ENCODE results near the genes RWDD1, DCBLD1 and GOPC.

DNA sequence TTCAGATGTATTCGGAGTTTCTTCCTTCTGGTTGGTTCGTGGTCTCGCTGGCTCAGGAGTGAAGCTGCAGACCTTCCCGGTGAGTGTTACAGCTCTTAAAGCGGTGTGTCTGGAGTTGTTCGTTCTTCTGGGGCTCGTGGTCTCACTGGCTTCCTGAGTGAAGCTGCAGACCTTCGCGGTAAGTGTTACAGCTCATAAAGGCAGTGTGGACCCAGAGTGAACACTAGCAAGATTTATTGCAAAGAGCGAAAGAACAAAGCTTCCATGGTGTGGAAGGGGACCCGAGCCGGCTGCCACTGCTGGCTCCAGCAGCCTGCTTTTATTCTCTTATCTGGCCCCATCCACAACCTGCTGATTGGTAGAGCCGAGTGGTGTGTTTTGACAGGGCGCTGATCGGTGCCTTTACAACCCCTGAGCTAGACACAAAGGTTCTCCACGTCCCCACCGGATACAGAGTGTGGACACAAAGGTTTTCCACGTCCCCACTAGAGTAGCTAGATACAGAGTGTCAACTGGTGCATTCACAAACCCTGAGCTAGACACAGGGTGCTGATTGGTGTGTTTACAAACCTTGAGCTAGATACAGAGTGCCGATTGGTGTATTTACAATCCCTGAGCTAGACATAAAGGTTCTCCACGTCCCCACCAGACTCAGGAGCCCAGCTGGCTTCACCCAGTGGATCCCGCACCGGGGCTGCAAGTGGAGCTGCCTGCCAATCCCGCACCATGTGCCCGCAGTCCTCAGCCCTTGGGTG, 341.7 kb downstream of the RFPL4B start:
- CAGE, long polyA plus RNA: no peak
- RRBS: no CpG with 5 or more reads among the region's 24 CpGs

GRCh38 chr6:113649181-113649638, 207.9 kb upstream of the MARCKS start:
- CAGE, long polyA plus RNA: no peak
- RRBS: no CpG with 5 or more reads among the region's 7 CpGs

DNA sequence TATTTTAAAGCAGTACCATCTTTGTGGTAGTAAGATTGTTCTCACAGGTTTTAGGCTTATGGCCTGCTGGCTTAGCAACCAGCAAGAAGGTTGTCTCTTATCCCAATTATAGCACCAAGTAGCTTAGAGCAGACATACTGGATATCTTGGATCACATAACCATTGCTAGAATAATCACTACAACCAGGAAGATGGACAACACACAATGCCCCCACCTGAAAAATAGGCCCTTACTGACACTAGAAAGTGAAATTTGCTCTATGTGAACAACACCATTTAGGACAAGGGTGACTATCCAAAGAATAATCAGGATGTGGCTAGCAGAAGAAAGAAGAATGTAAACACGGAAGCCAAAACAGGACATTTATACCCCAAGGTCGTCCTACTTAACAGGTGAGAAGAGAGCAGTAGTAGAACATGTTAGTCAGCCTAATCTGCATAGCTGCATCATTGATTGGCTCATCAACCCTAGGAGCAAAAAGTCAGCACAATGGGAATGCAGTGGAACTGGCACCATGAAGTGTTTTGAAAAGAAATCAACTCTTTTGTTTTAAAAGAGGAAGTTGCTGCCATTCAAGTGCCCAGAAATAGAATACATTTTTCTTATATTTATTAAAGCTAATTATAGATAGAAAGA, 172.7 kb upstream of the MARCKS start:
- CAGE, long polyA plus RNA: no peak
- RRBS: no CpG with 5 or more reads among the region's 2 CpGs

GRCh38 chr6:113858401-113859053, 1.4 kb downstream of the MARCKS start:
- CAGE, long polyA plus RNA: no peak
- RRBS: 3% methylated on average over 12 of the region's 48 CpGs

DNA sequence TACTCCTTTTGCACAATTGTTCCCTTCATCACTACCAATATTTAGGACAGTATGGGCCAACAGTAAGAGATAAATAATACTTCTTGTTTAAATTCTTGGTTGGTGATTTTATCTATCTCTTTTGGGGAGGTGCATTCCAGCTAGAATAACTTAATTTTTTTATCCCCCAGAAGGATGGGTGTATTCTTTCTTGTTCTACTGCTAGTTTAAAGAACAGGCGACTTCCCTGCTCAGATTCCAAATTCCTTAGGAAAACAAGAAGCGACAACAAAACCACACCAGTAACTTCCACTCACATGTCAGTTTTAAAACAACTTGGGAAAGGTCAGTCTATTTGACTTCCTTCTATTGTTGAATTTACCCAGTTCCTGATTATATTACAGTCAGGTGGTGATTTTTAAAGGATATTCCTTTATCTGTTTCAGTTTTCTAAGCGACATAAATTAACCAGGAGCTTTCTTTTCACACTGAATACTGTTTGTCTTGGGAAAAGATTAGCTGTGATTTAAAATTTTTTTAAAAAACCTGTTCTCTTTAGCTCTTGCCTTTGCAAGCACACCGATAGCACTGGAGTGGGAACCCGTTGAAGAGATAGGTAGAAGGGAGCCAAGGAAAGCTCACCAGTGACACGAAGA, 22.0 kb downstream of the MARCKS start:
- CAGE, long polyA plus RNA: no peak
- RRBS: no CpG with 5 or more reads among the region's 6 CpGs

DNA sequence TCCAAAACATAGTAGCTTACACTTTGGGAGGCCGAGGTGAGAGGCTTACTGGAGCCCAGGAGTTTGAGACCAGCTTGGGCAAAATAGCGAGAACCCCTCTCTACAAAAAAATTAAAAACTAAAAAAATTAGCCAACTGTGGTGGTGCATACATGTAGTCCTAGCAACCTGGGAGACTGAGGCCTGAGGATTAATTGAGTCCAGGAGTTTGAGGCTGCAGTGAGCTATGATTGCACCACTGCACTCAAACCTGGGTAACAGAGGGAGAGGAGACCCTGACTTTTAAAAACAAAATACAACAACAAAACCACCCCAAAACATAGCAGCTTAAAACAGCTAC, 49.5 kb downstream of the MARCKS start:
- CAGE, long polyA plus RNA: no peak
- RRBS: no CpG with 5 or more reads among the region's 2 CpGs

- CAGE, long polyA plus RNA: no peak
- RRBS: 43% methylated on average over 2 of the region's 5 CpGs
Measured at GRCh38 chr6:114427973-114428528, 85.2 kb upstream of the HS3ST5 start.

- CAGE, long polyA plus RNA: no peak
- RRBS: no CpG with 5 or more reads among the region's 8 CpGs
Measured at GRCh38 chr6:116100117-116100542, 523 bp upstream of the NT5DC1 start.

DNA sequence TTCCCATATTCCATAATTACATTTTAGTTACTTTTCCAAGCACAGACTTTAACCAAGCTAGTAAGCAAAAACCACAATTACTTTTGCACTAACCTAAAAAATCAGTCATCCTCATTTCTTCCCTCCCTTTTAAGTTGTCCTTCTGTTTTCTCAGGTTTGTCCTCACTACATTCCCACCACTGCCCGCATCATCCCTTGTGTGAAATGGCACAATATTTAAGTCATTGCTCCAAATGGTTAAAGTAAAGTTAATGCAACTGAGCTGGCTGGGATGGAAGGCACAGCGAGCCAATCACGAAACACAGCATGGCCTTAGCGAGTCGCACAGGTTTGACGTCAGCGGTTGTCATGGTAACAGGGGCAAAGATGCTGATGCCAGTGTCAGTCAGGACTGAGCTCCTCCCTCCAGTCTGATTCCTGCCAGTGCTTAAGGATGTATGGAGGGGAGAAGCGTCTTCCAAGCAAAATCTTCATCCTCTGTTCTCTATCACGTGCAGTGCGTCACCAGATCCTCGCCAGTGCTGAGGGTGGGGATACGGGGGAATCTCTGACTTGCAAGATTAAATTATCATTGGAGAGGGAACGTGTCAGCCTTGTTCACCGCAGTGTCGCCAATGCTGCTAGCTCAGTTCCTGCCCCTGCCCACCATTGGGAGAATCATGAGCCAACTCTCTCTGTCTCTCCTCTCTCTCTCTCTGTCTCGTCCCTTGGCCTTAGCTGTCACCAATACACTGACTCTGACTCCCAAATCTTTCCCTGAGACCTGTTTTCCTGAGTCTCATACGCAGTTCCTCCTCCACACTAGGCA, 24.6 kb downstream of the TSPYL4 start:
- CAGE, long polyA plus RNA: no peak
- RRBS: no CpG with 5 or more reads among the region's 17 CpGs

GRCh38 chr6:116268850-116269475, 10.8 kb downstream of the TSPYL1 start:
- CAGE, long polyA plus RNA: no peak
- RRBS: no CpG with 5 or more reads among the region's 1 CpG

- CAGE, long polyA plus RNA: no peak
- RRBS: no CpG with 5 or more reads among the region's 1 CpG
Measured at GRCh38 chr6:116307084-116307389, 27.3 kb upstream of the TSPYL1 start.

DNA sequence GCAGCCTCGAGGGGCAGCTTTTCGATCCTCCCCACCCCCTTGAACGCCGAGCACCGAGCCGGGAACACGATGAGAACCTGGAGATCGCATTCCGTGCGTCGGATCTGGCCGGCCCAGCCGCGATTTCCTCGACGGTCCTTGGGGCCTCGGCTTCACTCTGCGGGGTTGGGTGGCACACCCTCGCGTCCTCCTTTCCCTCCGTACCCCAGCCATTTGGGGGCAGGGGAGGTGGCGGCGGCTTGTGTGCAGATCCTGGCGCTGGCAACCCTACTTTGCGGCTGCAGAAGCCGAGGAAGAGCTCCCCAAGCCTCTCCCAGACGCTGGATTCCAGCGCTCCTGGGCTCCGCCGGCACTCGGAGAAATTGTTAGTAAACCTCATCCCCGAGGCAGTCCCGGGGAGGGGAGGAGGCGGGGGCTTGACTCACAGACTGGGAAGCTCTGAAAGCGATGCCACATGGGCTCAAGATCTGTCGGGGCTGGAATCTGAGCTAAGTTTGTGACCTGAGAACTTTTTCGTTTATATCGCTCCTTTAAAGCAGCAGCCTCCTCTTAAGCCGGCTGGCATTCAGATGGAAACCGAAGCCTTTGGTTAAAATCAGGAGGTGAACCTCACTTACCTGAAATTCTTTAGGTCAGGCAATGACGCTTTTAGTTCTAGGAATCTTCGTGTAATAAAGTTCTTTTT, 745 bp downstream of the DSE start:
- CAGE, long polyA plus RNA: no peak
- RRBS: under 1% methylated on average over 6 of the region's 42 CpGs

GRCh38 chr6:116411136-116411547, 40.4 kb downstream of the DSE start:
- CAGE, long polyA plus RNA: no peak
- RRBS: no CpG with 5 or more reads among the region's 5 CpGs

GRCh38 chr6:116427013-116427213, 34.3 kb upstream of the CALHM6 start:
- CAGE, long polyA plus RNA: no peak
- RRBS: no CpG with 5 or more reads among the region's 1 CpG

GRCh38 chr6:116570834-116571915, at the start of gene RWDD1:
Gene RWDD1, plus strand, starts transcription at chr6:116571504.
- CAGE, long polyA plus RNA: start-site peak on the plus strand at chr6:116571400-116571624, 906 and 804 reads in 2 replicates
- RRBS: 2% methylated on average over 15 of the region's 75 CpGs

- CAGE, long polyA plus RNA: no peak
- RRBS: 1% methylated on average over 63 of the region's 107 CpGs
Measured at GRCh38 chr6:117482071-117483102, at the start of gene DCBLD1. Gene DCBLD1, plus strand, starts transcription at chr6:117482674.

DNA sequence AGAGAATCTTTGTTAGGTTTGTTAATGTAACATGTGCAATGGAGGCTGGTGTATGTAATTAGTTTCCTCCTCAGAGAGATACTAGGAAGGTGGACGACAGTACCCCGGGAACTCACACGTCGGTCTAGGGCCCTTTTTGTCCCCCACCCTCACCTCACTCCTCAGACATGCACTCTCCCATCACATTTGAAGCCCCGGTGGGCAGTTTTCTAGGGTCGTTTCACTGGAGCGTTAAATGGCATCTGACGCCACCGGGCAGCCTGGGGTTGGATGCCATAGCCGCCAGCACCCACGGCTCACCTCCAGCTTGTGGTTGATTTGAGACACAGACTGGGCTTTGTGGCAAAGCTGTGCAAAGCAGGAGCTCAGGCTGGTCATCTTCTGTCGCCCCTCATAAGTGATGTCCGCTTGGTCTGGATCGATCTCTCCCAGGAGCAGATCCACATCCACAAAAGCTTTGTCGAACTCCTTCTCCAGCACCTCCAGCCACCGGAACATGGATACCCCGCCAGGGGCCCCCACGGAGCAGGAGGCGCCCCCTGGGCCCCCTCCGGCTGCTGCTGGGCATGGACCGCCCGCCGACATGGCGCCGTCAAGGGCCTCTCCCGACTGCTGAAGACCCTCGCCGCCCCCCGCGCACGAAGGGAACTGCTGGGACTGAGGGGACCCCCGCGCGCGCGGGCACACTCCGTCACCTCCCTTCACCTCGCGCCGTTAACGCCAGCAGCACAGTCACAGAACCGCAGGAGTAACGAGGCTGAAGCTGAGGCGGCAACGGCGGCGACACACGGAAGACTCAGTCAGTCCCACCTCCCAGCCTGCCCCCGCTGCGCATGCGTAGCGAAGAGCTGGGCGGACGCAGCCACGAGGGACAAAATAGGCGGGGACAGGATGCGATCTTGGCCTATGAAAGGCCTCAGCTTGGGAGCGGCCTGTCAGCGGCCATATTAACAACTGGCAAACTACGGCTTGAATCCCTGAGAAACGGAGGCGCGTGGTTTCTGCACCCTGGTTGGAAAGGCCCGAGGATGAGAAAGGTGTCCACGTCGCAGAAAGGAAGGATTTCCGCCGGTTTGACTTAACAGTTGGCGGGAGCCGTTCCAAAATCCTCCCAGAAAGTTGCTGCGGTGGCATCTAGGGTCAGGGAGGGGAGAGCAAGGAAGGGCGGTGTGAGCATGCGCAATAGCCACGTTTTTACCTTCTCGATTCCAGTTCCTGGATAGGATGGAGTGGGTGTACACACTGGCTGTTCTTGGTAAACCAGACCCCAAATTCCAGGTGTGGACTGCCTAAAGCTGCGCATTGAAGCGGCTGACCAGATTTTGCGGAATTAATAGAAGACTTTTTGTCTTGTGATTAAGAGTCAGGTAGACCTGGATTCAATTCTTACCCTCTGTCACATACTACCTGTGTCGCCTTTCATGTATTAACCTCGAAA, at the start of gene GOPC:
GOPC (minus strand) TSS at position 808 of the 1,438 bp plus-strand sequence.
- CAGE, long polyA plus RNA: start-site peak on the minus strand centred at position 781 of the sequence, 45 bp wide, 181 and 246 reads in 2 replicates
- RRBS: 3% methylated on average over 9 of the region's 80 CpGs

DNA sequence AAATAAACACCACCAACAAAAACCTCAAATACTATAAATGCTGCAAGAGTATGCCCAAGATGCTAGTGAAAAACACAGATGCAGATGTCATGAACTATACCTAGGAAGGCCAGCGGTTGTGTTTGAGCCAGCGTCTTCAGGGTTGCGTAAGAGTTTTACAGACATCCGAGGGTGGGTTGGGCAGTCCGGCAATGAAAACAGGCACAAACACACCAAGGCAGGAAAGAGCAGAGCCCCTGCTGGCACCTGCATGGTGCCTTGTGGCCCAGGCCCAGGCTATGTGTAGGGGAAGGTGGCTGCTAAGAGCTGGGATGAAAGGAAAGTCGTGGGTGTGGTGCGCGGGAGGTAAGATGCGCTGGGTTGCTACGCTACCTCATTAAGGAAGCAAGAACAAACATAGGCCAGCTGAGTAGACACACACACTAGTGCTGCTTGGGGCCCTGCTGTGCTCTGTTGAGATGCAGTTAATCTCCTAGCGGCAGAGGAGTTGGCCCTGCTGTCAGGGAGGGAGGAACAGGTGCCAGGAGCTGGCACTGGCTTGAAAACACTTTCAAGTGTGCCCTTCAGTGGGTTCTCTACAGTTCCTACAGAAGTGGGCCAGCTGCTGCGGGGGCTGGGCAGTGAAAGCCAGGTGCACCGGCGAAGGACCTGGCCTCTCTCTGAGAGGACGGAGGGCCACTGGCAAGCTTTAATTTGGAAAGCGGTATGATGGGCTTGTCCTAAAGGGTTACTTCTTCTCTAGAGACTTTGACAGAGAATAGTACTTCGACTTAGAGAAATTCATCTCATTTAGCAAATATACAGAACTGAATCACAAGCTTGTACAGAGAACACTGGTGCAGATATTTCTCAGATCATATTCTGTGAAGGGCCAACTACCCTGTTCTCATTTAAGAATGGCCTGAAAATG, 170.1 kb upstream of the PLN start:
- CAGE, long polyA plus RNA: no peak
- RRBS: no CpG with 5 or more reads among the region's 17 CpGs

GRCh38 chr6:118454573-118455122, 93.4 kb upstream of the PLN start:
- CAGE, long polyA plus RNA: no peak
- RRBS: no CpG with 5 or more reads among the region's 1 CpG

GRCh38 chr6:118526164-118526617, 21.9 kb upstream of the PLN start:
- CAGE, long polyA plus RNA: no peak
- RRBS: no CpG with 5 or more reads among the region's 3 CpGs

All from AG04450 (cell line).